Parietal lobe (tissue), 2 donors: Measurements from ENCODE around the genes OR2T29 and OR2T10.

- RAMPAGE, long total RNA, result no peak
Observed at GRCh38 chr1:246784795-246785191, 60.6 kb downstream of the SCCPDH start.

DNA sequence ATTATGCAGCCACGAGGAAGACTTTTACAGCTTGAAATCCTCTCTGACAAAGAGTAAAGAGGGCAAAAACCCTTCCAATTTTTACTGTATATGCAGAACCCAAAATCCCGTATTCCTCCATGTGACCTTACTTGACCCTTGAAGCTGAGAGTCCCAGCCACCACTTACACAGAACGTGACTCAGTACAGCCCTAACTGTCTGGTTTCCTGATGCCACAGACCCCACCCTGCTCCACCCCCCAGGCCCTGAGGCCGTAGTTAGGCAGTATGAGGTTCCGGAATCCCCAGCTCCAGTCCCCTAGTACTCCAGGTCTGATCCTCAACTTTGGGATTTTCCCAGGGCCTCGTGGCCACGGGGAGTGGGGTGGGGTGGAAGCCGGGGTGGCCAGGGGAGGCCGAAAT lies 70.6 kb downstream of the SCCPDH start:
- RAMPAGE, long total RNA, result no peak

DNA sequence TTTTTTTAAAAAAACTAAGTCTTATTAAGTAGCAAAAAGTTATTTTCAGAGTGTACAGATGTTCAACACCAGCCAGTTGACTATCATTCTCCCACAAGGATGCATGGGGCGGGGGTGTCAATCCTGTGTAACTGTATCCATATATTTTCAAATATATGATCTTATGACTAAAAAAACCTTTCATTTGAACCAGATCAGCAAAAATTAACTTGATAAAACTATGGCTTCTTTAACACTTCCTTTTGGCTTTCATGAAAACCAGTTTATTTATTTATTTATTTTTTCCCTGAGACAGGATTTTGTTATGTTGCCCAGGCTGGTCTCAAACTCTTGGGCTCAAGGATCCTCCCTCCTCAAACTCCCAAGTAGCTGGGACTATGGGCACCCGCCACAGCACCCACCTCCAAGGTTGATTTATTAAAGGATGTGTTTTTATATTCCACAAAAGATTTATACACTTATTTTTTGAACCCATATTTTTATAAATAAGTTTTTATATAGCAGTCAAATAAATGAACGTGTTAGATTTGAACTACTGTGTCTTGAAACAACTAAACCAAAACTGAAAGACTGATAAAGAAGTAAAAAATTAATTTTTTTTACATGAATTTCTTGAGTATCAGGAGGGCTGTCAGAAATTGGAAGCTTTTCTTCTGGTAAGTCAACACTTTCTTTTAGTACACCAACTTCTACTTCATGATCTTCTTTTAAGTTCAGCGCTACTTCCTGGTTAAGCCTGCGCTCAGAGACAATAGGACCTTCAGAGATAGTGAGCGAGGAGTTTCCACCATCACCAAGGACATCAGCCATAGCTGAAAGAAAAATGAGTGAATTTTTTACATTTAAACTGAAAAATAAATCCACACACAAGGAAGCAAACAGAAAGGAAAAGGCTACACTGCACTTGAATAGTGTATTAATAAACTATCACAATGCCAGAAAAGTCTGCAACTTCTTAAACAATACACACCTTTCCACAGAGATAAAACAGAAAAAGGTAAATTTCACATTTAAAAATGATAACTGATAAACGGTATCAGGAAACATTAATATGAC lies 78.9 kb downstream of the AHCTF1 start:
- RAMPAGE, long total RNA, result no peak

- RAMPAGE, long total RNA, result no peak
Observed at GRCh38 chr1:247299319-247299882, 32.3 kb downstream of the ZNF496 start.

GRCh38 chr1:247331076-247331252 lies 703 bp downstream of the ZNF496 start:
- RAMPAGE, long total RNA, result no peak

DNA sequence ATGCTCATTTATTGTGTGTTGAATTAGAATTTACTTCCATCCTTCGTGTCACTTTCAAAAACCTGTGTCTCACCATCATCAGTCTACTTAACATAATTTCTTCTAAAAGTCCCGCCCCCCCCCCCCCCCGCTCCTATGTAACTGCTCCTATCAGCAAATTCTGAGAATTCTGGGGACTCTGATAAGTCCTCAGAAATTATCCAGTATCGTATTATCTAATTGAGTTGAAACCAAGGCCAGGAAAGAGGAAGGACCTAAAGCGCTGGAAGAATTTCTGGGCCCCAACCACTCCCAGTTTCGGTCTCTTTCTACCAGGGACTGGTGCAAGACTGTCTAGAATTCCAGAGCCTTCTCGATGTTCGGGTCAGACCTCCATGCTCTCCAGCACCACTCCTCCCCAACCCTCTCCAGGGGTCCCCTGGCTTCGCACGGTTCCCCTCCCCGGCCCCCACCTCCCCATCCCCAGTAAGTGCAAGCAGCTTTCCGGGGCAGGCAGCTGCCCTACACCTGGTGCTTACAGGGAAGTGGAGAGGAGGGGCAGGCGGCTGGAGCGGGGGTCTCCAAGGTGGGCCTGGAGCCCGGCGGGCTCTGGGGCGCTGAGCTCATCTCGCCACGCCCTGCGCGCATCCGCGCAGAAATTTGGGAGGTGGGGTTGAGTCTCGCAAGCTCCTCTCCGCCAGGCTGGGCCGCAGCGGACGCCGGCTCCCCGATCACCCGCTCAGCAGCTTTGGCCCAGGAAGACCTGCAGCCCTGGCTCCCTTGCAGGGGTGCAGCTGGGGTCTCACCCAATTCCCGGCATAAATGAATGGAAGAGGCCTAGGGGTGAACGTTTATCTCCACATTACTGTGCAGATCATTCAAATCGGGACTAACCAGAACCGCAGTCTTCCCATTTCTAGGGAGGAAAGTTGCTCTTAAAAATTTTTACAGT lies 16.1 kb upstream of the ZNF496 start:
- RAMPAGE, long total RNA, result no peak

DNA sequence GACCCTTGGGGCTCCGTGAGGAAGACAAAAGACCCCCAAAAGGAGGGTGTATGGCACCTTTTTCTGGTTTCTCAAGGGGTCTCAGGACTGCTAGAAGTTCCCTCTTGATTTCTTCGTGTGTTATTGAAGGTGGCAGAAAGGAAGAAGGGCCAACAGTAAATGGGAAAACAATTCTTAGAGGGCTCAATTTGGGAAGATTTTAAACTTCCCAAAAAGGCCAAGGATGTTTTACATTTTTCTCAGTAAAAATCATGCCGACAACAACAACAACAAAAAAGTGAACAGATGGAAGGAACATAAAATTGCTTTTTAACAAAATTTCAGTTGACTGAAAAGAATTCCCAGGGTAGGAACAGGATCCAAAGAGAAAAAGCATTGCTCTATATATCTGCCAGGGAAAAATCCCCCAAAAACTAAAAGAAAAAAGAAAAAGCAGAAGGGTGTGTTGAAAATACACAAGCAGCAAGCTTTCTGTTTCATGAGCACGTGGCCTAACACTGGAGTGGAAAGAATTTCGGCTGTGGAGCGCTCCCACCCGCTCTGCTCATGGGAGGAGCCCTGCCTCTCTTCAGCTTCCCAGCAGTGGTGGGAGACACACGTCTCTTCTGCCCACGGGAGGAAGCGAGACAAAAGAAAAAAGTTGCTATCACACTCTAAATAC lies 29.2 kb upstream of the ZNF496 start:
- RAMPAGE, long total RNA, result no peak

- RAMPAGE, long total RNA, result no peak
Observed at GRCh38 chr1:247389950-247390640, 25.9 kb upstream of the NLRP3 start.

GRCh38 chr1:247424382-247425047 lies 8.5 kb downstream of the NLRP3 start:
- RAMPAGE, long total RNA, result no peak

DNA sequence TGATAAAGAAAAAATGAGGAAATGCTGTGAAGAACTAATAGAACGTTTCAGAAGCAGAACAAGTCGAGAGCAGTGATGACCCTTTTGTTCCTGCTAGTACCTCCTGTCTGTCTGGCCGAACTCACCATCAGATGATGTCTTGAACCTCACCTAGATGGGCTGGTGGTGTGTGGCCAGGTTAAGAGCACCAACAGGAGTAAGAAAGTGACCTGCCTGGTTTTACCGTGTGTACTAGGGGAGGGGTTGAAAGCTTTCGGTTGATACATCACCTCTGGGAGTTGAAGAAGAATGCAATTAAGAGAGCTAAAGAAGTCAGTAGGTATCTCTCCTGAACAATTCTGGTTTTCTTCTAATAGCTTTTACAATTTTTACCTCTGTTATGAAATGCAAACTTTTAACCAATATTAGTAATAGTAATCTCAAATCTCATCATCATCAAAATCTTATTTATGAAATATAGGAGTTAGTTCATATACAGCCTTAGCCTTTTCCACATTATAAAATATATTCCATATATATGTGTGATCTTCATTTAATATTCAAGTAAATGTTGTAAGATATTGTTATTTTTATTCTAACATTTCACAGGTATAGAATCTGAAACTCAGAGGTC lies at the start of gene OR2T29:
TSS of gene OR2T29 (minus strand) at position 172 of the 613 bp plus-strand sequence.
- RAMPAGE, long total RNA, result no peak

GRCh38 chr1:248597559-248597789 lies at the start of gene OR2T10:
OR2T10 (minus strand) TSS chr1:248597700.
- RAMPAGE, long total RNA, result no peak

DNA sequence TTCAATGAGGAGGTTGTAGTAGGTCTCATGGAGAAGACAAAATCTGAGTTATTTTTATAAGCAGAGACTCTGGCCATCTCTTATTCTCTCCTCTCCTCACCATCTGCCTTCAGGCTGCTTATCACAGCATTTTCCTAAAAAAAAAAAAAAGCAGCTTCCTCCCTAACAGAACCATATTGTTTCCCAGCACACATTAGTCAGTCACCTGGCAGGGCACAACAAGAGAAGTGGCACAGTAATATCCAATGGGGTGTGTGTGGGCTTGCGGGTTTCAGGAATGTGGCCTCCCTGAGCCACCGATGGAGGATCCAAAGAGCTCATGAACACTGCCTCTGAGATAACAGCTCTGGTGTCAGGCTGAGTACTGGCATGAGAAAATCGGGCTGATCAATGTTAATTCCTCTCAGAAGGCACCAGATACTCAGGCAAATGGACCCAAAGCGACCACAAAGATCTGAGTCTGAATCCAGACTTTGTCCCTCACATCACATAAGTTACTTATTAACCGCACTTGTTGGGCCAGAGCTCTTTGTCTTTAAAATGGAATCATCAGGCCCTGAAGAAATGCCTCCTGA lies 2.2 kb upstream of the LYPD8 start:
- RAMPAGE, long total RNA, result no peak

GRCh38 chr1:248837376-248837803 lies 634 bp upstream of the ZNF672 start:
- RAMPAGE, long total RNA, result no peak

- RAMPAGE, long total RNA, result no peak
Observed at GRCh38 chr1:248913974-248914339, 7.9 kb downstream of the PGBD2 start.